SEM (cell line): ENCODE measurements around a stretch of chr18.

GRCh38 chr18:62979913-62980500 is 264.7 kb downstream of the PHLPP1 start:
- PRO-cap: no peak

DNA sequence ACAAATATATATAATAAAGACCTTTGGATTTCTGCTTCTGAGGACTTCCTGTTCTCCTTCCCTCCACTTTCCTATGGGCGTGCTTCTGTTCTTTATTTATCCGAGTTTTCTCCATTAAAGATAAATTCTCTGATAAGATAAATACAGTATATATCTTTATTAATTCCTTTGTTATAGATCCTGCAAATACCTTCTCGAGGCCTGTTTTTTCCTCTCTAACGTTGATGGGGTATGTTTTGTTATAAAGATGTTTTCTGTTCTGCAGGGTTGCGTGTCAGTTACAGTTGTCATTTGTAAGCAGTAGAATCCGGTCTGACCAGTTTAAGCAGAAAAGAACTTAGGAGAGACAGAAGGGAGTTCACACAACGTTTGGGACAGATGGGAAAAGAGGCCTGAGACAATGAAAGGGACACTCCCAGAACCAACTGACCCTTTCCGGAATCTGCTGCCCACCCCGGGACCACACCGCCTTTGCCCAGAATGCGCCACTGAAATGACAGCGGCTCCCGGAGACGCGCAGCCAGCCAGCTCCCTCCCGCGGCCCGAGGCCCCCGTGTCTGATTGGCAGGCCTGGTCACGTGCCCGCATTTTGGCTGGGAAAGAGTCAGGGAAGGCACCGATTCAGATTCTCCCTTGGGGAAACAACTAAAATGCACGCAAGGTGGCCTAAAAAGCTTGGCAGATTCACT is 244.7 kb downstream of the BCL2 start:
- PRO-cap: unidirectional peak, minus-strand start at position 494 of the sequence

DNA sequence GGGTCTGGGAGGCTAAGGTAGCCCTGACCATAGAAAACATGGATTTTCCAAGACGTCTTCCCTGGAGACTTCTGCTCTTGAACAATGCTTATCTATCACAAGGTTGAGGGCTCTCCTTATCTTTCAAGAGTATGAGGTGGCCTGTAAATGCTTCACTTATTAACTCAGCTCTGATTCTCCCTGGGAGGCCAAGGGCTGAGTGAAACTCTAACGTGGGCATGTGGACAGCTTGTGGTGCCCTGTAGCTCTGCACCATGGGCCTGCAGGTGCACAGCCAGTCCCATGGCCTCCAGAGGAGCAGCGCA is 219.8 kb downstream of the BCL2 start:
- PRO-cap: no peak

DNA sequence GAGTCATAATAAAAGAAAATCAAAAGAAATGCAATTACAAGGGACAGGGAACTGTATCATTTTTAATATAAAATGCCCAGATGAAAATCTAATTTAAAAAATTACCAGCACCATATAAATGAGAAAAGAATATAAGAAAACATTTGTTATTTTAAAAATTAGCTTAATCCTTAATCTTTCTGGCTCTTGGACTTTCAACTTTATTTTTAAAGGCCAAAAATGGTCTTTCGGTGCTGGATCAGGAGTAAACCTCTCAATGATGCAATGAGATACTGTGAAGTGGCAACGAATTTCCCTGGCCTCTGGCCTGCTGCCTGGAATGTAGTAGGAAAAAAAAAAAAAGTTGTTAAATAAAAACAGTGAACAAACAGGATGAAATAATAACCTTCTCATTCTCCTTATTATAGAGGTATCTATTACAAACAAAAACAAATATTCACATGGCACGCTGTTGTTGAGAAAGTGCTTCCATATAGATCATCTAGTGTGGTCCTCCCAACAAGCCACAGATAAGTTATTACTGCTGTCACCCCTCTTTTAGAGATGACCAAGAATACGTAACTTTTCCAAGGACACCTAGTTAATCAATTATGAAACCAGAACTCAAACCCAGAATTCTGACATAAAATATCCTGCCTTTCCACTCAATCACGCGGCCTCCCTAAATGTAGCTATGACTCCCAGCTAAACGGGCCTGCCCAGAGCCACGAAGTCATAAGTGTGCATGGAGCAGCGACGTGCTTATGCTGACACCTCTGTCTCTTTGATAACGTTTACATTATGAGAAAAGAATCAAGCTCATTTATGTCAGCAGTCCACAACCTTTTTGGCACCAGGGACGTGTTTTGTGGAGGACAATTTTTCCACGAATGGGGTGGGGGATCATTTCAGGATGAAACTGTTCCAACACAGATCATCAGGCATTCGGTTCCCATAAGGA is 171.0 kb downstream of the BCL2 start:
- PRO-cap: no peak

- PRO-cap: no peak
These were observed 166.8 kb downstream of the BCL2 start for GRCh38 chr18:63152755-63153139.

DNA sequence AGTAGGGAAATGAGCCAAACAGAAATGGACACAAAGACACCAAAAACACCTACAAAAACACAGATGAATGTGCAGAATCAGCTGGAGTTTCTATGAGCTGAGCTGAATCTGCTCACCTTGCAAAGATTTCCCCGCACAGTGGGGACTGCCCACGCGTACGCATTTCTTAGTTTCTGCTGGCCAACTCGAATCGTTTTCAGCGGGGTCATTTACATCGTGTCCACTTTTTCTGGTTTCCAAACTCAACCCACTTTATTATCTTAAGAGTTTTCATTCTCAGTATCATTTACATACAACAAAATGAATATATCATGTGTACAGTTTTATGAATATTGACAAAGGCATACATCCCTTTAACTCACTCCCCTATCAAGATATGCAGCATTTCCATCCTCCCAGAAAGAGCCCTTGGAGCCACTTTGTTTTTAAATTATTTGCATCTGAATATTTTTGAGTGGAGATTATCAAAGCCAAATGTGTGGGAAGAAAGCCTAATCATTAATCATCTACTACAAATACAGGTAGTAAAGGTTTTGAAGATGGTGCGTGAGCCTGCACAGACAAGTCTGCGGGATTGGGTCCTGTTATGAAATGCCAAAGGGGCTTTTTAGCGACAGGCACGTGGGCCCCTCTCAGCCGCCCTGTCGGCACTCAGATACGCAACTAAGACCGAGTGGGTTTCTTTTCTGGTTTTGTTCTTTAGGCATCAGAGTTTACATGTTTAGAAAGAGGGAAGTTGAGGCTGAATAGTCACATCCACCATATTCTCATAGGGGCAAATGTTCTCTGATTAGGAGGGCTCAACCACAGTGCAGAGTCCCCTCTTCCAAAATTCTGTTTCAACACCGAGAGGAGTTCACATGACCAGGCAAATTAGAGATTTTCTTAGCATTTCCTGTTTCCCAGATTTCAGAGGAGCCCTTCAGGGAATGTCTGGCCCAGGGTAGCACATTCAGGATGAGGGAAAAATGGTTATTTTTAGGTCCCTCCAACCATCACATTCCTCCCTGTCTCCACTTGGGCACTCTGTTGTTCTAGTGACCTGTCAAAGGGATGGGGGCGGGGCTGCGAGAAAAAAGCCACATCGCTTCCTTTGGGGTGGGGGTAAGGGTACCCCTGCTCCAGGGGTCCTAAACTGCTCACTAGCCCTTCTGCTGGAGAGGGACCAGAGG is 159.5 kb downstream of the BCL2 start:
- PRO-cap: no peak

DNA sequence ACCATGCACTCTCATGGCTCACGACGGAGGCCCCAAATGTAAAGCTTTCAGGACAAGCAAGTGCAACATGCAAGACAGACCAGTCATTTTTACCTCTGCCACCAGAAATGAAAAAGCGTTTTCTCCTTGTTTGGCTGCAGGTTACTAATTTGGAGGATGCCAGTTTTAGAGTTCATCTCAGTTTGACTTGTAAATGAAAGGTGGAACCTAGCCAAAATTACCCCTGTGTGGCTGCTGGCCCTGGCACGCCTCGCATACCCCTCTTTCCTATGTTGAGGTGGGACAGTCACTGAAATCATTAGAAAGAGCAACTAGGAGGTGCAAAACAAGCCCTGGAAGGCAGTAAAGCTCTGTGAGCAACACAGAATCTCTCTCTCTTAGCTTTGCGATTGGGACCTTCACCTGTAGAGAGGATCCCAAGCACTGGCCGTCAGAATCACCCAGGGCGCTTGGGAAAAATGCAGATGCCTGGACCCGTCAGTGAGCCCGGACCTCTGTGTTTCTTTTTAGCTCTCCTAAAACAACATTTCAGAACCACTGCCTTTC is 138.5 kb downstream of the BCL2 start:
- PRO-cap: no peak

GRCh38 chr18:63197299-63197780 is 122.2 kb downstream of the BCL2 start:
- PRO-cap: no peak

GRCh38 chr18:63267940-63268399 is 51.6 kb downstream of the BCL2 start:
- PRO-cap: no peak

GRCh38 chr18:63286647-63287480 is 32.7 kb downstream of the BCL2 start:
- PRO-cap: no peak

DNA sequence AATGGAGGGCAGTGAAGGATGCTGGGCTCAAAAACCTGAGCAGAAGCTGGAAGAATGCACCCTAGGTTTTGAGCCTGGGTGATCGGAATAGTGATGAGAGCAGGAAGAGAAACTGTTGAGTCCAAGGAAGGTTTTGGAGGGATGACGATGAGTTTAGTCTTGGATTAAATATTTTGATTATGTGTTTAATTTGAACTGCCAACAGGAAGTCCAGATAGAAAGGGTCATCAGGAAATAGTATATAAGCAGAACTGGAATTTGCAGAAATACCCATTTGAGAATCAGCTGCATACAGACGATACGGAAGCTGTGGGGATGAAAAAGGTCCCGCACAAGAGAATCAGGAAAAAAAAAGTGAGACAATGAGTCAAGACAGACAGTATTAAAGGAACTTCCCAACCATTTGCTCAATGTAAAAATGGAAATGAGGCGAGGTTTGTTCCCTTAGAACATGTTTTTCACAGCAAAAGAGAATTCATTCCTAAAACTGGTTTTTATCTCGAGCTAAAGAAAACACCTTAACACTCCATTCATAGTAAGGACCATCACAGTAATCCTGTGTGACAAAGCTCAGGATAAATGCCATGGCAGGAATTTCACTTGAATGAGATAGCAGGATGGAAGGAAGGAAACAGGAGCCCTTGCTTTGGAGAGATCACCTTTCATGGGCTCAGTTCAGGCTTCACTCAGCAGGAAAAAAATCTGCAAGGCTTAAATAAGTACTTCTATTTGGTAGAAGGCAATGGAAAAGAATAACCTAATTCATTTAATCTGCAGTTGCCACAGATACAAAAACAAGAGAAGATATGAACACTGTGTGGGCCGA is 29.3 kb downstream of the BCL2 start:
- PRO-cap: no peak

DNA sequence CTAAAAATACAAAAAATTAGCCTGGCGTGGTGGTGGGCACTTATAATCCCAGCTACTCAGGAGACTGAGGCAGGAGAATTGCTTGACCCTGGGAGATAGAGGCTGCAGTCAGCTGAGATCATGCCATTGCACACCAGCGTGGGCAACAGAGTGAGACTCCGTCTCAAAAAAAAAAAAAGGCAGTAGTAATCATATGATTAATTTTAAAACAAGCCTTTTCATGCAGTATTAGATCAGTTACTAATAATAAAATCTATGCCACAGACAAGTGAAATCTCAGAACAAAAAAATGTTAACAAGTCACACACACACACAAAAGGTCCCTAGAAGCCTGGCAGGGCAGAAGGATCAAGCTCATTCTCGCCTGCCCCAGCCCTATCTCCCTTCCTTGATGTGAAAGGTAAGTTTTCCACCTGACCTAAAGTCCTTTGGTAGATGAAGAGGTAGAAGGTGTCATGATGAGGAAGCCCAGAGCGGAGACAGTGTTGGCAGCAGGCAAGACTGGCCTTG is 10.7 kb downstream of the KDSR start:
- PRO-cap: no peak

GRCh38 chr18:63415400-63416031 is 6.8 kb downstream of the VPS4B start:
- PRO-cap: no peak

DNA sequence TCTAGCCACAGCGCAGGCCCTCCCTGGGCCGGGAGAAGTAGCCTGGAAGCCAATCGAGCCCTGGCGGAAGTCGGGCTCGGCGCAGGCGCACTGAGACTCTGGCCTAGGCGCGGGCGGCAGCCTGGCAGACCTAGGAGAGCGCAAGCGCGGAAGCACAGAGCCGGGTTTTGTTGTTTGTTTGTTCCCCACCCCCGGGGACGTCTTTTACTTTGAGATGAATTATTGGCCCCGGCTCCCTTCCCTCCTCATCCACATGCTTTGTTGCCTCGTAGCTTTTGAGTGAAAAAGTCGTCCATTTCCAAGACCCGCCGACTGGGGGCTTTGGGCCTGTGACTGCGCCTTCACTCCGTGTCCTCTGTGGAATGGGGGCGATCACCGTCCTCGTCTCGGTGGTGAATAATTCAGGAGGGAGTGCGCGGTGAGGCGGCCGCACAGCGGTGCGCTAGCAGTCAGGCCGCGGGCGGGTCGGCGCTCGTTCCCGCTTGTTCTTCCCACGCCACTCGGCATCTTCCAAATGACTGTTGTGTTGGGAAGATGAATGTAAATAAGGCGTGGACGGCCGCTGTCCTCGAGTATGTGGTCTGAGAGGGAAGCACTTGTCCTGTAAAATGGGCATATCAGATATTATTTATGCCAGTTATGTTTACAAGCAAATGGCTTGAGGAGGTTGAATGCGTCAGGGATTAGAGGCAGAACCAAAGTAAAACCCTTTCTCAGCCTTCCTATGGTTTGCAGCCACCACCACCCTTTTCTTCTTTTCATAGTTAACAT is 463 bp upstream of the VPS4B start:
- PRO-cap: bidirectional peak, plus-strand start at position 399 of the sequence, minus-strand start at position 364 of the sequence; unidirectional peak, minus-strand start at position 515 of the sequence

DNA sequence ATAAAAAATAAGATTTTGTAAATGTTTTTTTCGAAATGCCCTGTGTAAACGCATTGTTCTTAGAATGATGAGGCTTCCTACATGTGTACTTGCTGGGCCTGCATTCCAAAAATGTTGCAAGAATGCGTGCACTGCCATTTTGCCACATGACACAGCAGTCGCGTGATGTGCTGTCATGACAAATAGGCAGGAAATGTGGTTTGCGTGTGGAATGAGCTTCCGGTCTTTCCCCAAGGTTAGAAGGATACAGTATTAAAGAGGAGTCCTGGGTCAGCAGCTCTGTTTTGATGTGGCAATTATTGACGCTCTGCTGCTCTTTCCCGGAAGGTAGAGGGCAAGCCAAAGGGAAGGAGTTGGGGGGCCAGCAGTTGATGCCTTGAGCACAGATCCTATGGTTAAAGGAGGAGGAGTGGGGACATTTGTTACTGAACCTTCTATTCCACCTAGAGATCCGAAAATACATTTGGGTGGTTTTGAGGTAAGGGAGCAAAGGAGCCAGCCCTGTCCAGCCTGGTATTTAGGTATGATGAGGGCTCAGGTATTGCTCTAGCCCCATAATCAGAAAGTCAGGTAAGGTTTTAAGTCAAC is 18.0 kb upstream of the SERPINB2 start:
- PRO-cap: no peak

DNA sequence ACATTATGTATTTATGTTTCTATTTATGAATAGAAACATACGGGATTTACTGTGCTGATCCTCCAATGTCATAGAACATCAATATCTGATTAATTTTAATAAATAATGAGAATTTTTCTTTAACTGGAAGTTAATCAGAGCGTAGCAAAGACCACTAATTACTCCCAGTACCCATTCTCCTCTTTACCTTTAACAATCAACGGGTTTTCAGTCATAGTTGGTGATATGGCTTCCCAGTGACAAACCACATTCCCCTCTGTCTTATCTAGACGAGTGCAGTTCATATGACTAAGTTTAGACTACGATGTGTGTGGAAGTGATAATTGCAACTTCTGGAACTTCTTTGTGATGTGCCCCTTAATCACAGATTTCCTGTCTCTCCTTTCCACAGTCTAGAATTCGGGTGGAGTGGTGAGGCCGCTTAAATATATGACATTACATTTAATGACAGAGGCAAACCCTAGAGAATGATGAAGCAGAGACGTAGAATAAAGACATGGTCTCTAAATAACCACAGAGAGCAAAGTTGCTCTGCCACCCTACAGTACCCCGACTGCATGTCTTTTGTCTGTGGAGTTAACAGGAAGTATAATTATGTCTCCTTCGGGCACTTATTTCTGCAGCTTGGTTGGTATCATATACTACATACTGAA is 693.3 kb upstream of the CDH7 start:
- PRO-cap: unidirectional peak, plus-strand start at position 291 of the sequence; unidirectional peak, plus-strand start at position 388 of the sequence; bidirectional peak, plus-strand start at position 556 of the sequence, minus-strand start at position 566 of the sequence

DNA sequence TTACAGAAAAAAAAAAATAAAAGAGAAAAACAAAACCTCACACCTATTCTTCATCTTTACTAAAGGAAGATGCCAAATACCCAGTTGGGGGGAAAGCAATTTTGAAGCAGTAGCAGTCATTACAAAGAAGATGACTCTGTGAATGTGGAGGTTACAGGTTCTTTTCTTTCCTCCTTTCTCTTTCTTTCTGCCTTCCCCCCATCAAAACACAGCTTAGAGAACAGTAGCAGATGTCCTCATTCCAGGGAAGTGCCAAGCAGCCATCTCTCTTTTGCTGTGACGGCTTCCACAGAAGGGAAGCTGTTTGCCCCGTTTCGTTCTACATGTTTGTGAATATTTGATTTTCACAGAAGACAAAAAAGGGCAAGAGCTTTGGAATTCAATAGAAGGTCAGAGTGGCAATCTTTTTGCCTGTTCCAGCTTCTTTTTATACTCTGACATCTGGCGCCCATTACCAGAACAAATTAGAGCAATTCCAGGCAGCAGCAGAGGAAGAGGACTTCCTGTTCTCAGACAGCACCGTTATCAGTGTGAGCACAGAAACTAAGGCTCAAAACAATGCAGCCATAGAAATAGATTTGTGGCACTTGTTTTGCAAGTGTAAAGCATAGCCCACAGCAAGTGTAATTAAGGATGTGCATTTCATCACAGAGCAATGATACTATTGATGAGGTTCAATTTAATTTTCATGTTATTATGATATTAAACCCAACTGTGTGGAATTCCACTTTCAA is 79.0 kb upstream of the CDH19 start:
- PRO-cap: no peak

DNA sequence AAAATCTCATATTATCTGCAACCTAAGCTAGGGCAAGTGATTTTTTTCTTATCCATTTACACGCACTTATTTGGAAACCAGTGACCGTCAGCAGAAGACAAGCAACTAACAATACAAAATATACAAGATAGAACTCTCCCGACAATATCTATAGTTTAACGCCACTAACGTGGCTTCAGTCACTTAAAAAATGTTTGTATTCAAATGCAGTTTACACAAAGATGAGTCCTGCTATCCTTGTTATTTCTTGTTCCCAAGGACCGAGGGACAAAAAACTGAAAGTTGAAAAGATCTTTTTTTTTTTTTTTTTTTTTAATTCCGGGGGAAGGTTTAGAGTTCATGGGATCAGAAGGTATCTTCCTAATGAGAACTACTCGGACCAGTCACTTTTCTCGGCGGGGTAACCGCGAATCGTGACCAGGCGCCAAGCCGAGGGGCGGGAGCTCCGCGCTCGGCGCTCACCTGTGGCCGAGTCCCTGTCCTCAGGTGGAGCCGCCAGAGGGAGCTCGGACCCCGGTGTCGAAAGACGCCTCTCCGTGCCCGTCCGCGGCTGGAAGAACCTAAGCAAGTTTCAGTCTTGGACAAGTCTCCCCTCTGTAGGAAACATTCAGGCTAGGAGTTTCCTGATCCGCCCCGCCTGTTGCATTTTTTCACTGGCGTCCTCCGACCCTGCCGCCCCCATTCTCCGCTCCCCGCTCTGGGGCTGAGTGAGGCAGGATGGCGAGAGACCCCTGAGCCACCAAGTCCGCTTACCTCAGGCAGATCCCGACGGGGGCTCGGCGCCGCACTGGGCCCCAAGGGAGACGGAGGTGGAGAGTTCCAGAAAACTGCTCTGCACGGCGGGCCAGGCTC is 686 bp downstream of the DSEL start:
- PRO-cap: unidirectional peak, plus-strand start at position 498 of the sequence

- PRO-cap: no peak
These were observed 87.2 kb downstream of the SOCS6 start for GRCh38 chr18:70375954-70376584.

GRCh38 chr18:70376682-70377813 is 88.2 kb downstream of the SOCS6 start:
- PRO-cap: no peak